ENCODE measurements around the genes TGM7, STRC and SPATA5L1.

DNA sequence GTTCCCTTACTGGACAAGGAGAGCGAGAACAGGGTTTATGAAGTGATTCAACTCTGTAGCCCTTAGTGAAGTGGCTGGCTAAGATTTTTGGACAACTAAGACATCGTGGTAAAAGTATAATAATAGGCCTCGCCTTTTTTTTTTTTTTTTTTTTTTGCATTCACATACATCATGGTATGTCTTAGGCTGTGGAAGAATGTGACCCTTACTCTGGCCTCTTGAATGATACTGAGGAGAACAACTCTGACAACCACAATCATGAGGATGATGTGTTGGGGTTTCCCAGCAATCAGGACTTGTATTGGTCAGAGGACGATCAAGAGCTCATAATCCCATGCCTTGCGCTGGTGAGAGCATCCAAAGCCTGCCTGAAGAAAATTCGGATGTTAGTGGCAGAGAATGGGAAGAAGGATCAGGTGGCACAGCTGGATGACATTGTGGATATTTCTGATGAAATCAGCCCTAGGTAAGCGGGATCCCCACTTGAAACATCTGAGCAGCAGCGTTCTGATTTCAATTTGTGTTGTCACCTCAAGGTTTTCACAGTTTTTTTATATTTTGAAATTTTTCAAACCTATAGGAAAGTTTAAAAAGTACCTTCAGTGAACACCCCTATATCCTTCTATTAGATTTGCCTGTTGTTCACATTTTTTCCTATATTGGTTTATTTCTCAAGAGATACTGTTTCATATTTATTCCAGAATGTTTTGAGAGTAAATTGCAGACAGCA lies 6.2 kb downstream of the CCNDBP1 start:
- PRO-cap: no peak
- RRBS: no CpG with 5 or more reads among the region's 8 CpGs

- PRO-cap: no peak
- RRBS: no CpG with 5 or more reads among the region's 11 CpGs
Observed at GRCh38 chr15:43301959-43302535, at the start of gene TGM7. Gene TGM7 (minus strand): TSS chr15:43302255.

GRCh38 chr15:43368727-43369382 lies 2.0 kb downstream of the ZSCAN29 start:
- PRO-cap: no peak
- RRBS: no CpG with 5 or more reads among the region's 9 CpGs

- PRO-cap: no peak
- RRBS: no CpG with 5 or more reads among the region's 4 CpGs
Observed at GRCh38 chr15:43522847-43523416, 5.5 kb downstream of the MAP1A start.

GRCh38 chr15:43618743-43618961 lies at the start of gene STRC:
Gene STRC (minus strand): TSS chr15:43618800.
- PRO-cap: no peak
- RRBS: no CpG with 5 or more reads among the region's 2 CpGs

DNA sequence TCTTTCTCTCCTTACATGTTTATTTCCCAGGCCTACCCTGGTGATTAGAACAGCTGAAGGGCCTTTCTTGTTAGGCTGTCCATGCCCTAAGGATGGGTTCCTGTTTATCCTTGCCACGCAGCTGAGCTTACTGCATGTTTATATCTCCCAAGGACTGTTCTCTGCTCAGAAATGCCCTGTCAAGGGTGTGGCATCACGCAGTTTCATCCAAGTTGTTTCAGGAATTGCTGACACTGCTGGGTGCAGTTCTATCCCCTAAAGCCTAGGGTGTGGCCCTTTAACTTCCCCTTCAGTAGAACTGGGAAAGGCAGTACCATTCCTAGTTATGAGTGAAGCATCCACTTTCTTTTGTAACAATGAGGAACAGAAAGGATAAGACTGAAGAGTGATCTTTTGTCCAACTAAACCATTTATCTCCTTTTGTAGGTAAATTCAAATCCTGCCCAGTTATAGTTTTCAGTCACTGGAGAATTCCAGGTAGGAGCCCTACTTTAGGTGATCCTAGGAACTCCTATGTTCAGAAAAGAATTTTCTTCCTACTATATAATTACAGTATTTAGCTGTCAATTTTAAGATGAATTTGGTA lies 4.9 kb downstream of the ELL3 start:
- PRO-cap: no peak
- RRBS: no CpG with 5 or more reads among the region's 2 CpGs

DNA sequence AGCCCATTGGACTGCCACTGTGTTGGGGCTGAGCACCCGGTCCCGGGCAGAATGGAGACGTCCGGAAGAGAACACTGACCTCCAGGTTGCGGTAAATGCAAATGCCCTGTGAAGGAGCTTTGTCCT lies 99 bp downstream of the SERINC4 start:
- PRO-cap: no peak
- RRBS: no CpG with 5 or more reads among the region's 5 CpGs

DNA sequence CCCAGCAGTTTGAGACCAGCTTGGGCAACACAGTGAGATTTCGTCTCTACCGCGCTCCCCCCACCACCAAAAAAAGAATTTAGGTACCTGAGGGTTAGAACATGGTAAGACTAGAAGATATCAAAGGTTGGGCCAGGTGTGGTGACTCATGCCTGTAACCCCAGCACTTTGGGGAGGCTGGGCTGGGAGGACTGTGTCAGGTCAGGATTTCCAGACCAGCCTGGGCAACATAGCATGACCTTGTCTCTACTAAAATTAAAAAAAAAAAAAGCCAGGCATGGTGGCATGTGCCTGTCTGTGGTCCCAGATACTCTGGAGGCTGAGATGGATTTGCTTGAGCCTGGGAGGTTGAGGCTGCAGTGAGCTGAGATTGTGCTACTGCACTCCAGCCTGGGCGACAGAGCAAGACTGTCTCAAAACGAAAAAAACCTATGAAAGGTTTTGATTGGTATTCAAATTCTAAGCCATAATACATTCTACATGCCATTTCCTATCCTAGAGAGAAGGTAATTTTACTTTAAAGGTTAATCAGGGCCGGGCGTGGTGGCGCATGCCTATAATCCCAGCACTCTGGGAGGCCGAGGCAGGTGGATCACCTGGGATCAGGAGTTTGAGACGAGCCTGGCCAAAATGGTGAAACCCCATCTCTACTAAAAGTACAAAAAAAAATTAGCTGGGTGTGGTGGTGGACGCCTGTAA lies 2.7 kb downstream of the HYPK start:
- PRO-cap: no peak
- RRBS: no CpG with 5 or more reads among the region's 11 CpGs

GRCh38 chr15:44193823-44194932 lies 893 bp downstream of the FRMD5 start:
- PRO-cap: bidirectional peak, plus-strand start at chr15:44194187, minus-strand start at chr15:44194034; bidirectional peak, plus-strand start at chr15:44194541, minus-strand start at chr15:44194446
- RRBS: 3% methylated on average over 36 of the region's 63 CpGs

DNA sequence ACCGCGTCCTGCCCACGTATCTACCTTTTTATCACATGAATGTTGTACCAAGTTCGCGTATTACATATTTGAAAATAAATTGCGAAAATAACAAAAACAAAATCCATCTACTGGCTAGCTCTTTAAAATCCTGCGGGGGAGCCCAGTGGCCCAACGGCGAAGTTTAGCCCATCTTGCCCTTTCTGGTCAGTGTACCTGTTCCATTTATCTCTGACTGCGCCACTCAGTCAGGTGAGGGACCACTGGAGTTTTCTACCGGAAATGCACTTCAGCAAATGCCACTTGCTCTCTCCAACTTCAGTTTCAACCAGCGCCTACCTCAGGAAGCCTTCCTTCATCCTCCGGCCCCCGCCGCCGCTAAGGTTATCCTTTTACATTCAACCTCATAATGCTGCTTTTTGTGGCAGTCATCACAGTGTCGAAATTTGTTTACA lies 1.1 kb upstream of the EIF3J start:
- PRO-cap: bidirectional peak, plus-strand start at position 300 of the sequence, minus-strand start at position 216 of the sequence
- RRBS: 10% methylated on average over 3 of the region's 17 CpGs

DNA sequence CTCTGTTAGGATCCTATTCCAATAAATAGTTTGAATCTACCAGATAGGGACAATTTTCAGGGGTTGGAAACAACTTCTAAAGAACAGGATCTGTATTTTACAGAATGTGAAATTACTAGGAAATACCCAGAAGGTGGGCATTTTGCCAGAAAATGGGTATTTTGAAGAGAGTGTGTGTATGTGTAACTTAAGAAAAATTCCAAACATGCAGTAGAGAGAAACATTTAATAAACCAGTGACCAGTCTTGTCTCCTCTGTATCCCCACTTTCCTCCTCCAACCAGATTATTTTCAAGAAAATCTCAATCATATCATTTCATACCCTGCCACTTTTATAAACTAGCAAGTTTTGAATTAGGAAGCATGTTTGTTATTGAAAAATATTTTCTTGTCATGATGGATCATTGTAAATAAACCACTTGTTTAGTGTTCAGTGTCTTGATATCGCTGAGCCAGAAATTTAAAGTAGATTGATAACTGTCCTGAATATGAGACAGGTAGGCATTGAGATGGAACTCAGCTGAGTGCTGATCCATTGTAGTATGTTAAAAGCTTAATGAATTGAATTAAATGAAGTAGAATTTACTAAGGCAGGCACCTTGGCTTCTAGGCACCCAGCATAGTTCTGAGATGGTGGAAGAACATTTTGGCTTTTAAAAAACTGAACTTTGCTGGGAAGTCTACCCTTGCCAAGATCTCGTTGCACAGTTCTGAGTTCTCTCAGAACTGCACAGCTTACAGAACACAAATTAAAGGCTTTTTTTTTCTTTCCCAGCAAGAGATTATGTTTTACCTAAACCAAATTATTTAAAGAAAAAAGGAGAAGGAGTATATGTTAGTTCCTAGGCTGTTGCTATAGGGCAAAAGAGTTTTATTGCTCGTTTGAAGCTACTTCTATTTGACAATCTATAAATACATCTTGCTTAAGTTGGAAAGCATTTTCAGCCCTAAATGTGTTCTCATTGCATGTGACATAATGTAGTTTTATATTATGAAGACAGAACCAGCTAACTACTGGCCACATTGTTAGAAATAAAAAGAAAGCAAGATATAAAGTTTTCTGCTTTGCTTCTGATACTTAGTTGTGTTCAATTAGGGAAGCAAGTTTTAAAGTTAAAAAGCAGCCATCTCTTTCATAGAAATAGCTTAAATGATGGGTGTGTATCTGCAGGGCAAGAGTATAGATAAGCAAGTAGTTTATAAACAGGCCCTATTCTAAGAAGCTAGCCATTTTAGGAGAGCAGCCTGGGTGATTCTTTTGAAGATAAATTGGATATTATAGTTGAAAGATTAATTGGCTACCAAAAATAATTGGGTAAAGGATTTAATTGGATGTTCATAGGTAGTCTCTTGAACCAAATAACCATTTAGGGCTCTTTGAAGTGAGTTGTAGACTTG lies 5.1 kb downstream of the EIF3J start:
- PRO-cap: no peak
- RRBS: no CpG with 5 or more reads among the region's 3 CpGs

GRCh38 chr15:44712362-44713297 lies 1.3 kb downstream of the B2M start:
- PRO-cap: no peak
- RRBS: no CpG with 5 or more reads among the region's 27 CpGs

DNA sequence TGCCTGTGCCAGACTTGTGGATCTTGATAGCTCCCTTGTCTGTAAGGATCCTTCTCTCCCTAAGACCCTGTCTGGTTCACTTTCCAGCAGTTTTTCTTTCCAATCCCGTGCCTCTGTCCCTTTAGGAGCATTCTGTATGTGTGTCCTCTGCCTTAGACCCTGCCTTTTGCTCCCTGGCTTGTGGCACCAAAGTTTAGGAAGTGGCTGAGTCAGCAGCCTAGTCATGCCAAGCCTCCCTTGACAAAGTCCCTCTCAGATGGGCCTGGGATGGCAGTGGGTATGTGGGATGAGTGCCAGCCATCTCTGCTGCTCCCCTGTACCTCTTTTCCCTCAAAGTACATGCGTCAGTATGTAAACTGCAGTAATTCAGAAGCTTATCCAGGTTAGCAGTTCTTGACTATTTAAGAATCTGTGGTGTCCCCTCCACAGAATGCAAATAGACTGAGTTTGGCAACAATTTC lies 965 bp downstream of the SORD start:
- PRO-cap: unidirectional peak, minus-strand start at position 168 of the sequence
- RRBS: no CpG with 5 or more reads among the region's 2 CpGs

- PRO-cap: no peak
- RRBS: no CpG with 5 or more reads among the region's 10 CpGs
Observed at GRCh38 chr15:45035264-45035788, 12.3 kb downstream of the SORD start.

DNA sequence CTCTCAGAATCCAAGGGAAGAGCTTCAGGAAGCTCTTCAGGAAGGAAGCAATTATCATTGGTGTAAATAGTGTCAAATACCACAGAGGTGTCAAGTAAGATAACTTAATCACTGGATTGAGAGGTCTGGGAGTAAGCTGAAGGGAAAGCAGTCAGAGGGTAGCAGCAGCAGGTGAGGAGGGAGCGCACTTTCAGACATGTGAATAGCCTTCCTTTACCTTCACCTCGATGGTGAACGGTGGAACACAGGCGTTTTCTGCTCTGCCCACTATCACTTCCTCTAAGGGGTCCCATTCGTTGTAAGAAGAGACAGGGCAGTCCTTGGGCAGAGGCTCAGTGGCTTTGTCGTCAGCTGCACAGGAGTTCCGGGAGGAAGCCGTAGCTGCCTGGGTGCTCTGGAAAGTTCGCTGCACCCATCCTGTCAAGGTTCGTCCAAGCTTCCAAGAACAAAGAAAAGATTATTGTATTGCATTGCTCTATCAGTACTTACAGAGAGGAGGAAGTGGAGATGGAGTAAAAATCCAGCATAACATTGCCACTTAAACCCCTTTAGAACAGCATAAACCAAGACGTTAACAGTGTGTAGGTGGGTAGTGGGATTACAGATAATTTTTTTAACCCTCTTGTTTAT lies 1.8 kb downstream of the GATM start:
- PRO-cap: no peak
- RRBS: no CpG with 5 or more reads among the region's 11 CpGs

DNA sequence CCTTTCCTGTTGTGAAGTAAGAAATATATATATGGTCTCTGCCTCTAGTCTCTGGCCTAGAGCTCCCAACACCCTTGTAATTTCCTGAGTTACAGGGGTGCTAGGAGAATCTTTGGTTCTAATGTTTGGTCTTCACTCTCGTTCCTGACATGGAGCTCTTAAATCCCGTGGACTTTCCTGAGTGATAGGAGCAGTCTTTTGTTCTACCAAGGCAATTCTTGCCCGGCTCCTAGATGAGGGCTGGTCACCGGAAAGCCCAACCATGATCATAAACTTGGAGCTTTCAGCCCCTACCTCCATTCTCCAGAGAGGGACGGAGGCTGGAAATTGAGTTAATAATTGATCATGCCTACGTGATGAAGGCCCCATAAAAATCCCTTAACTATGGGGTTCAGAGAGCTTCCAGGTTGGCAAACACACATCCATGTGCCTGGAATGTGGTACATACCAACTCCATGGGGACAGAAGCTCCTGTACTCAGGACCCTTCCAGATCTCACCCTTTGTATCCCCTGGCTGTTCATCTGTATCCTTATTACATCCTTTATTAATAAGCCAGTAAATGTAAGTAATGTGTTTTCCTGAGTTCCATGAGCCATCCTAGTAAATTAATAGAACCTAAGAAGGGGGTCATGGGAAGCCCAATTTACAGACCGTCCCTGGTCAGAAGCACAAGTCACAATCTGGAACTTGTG lies 4.9 kb upstream of the SPATA5L1 start:
- PRO-cap: no peak
- RRBS: no CpG with 5 or more reads among the region's 7 CpGs

DNA sequence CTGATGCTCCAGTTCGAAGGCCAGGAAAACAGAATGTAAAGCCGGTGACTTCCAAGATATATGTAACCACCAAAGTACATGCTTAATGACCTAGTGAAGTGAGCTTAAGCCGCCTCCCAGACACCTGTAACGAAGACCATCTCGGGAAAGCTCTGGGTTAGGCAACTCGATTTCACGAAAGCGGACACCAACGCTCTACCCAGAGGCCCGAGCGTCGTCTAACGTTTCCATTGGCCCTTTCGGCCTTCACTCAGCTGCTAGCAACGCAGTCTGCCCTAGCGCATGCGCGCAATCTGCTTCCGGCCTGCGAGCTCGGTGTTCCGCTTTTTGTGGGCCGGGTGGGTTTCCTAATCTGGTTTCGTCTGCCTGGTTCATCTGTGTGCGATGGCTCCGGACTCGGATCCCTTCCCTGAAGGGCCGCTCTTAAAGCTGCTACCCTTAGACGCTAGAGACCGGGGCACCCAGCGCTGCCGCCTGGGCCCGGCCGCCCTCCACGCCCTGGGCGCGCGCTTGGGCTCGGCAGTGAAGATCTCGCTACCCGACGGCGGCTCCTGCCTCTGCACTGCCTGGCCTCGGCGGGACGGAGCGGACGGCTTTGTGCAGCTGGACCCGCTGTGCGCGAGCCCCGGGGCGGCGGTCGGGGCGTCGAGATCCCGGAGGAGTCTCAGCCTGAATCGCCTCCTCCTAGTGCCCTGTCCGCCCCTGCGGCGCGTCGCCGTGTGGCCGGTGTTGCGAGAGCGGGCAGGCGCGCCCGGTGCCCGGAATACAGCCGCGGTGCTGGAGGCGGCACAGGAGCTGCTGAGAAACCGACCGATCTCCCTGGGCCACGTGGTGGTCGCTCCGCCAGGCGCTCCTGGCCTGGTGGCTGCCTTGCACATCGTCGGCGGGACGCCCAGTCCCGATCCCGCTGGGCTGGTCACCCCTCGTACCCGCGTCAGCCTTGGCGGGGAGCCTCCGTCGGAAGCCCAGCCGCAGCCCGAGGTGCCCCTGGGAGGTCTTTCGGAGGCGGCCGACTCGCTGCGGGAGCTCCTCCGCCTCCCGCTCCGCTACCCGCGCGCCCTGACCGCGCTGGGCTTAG lies at the start of gene SPATA5L1:
Gene SPATA5L1 (plus strand): TSS at position 291 of the 1,078 bp plus-strand sequence.
- PRO-cap: bidirectional peak, plus-strand start at position 374 of the sequence, minus-strand start at position 154 of the sequence
- RRBS: 3% methylated on average over 16 of the region's 108 CpGs

GRCh38 chr15:45447990-45448626 lies 17.7 kb downstream of the C15orf48 start:
- PRO-cap: no peak
- RRBS: no CpG with 5 or more reads among the region's 8 CpGs

- PRO-cap: bidirectional peak, plus-strand start at chr15:45450664, minus-strand start at chr15:45450571
- RRBS: 91% methylated on average over 2 of the region's 26 CpGs
Observed at GRCh38 chr15:45449747-45450966, 19.7 kb downstream of the C15orf48 start.

DNA sequence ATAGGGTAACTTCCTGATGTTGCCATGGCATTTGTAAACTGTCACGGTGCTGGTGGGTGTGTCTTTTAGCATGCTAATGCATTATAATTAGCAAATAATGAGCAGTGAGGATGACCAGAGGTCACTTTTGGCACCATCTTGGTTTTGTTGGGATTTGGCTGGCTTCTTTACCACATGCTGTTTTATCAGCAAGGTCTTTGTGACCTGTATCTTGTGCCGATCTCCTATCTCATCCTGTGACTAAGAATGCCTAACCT lies 3.3 kb upstream of the BLOC1S6 start:
- PRO-cap: no peak
- RRBS: no CpG with 5 or more reads among the region's 2 CpGs